ENCODE measurements around a stretch of chr3.

- PRO-cap = no peak
Observed at GRCh38 chr3:131213-131451, 65.4 kb upstream of the CHL1 start.

GRCh38 chr3:217310-217855, 20.8 kb downstream of the CHL1 start:
- PRO-cap = no peak

DNA sequence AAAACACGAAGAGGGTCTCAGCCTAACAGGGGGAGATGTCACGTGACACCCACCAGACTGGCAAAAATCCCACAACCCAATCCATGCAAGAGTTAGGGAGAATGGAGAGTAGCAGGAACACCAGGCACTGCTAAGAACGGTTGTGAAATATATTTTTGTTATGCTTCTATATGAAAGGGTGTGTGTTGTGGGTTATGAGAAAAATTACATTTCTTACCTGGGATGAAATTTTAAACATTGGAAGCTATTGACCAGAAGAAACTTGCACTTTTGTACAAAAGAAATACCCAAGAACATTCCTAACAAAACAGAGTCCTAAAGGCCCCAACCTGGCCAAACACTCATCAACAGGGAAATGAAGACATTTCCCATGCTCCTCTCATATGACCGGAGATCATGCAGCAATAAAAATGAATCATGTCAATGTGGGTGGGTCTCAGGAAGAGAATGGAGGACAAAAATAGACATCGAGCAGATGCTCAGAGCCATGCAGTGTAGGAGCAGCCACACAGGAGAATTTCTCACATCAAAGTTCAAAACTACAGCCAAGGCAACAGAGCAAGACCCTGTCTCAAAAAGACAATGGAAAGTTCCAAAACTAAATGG, 236.6 kb upstream of the CNTN6 start:
- PRO-cap = no peak

GRCh38 chr3:3137208-3137751, 10.5 kb downstream of the TRNT1 start:
- PRO-cap = no peak

DNA sequence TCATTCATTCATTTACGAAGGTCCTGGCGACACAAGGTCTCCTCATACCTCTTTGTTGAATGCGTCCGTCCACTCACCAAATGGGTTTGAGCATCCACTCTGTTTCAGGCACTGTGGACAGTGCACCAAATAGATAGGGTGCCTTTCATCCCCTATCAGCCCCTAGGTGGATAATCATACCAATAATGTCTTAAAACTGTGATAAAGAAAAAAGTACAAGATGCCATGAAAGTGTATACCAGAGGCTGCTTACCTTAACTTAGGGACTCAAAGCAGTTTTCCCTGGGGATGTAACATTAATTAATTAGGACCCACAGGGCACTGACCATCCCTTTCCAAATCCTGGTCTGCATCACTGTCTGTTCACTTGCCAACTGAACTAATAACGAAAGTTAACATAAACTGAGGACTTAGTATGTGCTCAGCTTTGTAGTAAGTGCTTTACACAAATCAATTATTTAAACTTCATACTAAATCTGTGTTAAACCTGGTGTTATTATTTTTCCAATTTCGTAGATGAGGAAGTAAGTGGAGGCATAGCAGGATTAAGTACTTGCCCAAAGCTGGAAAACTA, 37.1 kb upstream of the LRRN1 start:
- PRO-cap = no peak

GRCh38 chr3:3801011-3801886, 2.0 kb downstream of the LRRN1 start:
- PRO-cap = no peak

DNA sequence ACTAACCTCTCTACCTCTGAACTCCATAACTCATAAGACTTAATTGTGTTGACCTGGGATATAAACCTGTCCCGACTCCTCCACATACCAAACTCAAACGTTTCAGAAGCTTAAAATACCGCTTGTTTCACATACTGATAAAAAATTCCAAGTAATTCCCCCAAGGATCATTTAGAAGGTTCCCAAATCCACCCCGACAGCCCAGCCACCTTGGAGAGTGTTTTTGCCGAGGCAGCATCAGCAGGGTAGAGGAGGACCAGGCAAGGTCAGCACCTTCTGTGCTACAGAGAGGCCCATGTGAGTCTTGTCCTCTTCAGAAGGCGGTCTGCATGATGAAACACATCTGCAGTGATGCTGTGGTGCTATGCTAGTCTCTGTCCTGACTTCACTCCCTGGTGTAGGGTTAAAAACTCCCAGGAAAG, 87.8 kb downstream of the ITPR1 start:
- PRO-cap = no peak

GRCh38 chr3:4581939-4582454, 88.8 kb downstream of the ITPR1 start:
- PRO-cap = no peak

DNA sequence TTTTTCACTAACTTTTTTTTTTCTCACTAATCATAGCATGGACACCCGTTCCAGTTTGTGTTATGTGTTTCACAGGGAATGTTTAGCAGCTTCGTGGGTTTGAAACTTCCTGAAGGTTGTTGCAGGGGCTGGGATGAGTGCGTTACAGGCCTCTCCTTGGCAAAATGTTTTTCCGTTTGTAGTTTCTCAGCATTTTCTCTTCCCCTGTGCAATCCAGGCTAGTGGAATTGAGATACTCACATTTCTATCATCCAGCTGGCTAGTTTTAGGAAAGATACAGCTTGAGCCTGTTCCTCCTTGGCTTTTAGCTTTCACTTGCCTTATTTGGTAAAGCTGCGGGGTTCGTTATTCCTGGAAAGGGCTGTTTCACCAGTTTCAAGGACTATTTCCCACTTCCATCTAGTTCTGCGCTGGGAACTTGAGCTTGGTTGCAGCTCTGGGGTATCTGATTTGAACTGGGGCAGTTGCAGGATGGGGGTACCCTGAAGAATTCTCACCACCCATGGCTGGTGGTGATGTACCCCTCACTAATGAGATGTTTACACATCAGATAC, 90.3 kb downstream of the ITPR1 start:
- PRO-cap = no peak

DNA sequence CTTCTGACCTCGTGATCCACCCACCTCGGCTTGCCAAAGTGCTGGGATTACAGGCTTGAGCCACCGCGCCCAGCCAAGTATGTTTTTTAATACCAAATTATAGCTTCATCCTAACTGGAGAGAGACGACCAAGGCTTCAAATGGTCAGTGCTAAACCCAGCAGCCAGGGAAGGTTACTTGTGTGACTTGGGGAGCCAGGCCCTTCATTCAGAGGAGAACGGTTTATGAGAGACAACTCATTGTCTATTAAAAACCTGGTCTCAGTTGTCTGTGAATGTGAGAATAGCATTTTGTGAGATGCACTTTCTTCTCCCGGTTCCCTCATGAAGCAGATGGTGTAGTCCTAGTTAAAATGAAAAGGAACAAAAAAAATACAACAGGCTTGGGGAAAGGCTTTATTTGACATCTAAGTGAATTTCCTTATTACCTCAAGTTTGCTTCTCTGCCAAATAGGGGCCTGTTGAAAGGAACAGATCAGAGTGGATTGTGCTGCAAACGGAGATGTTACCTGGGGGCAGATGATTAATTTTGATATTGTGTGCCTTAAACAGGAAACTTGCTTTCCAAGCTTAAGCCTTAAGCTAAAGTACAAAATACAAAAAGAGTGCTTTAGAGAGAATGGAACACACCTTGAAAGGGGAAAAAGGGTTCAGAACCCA, 202.8 kb upstream of the BHLHE40 start:
- PRO-cap = no peak

- PRO-cap = no peak
Observed at GRCh38 chr3:4820915-4821852, 158.1 kb upstream of the BHLHE40 start.

GRCh38 chr3:4826667-4826824, 152.7 kb upstream of the BHLHE40 start:
- PRO-cap = no peak

DNA sequence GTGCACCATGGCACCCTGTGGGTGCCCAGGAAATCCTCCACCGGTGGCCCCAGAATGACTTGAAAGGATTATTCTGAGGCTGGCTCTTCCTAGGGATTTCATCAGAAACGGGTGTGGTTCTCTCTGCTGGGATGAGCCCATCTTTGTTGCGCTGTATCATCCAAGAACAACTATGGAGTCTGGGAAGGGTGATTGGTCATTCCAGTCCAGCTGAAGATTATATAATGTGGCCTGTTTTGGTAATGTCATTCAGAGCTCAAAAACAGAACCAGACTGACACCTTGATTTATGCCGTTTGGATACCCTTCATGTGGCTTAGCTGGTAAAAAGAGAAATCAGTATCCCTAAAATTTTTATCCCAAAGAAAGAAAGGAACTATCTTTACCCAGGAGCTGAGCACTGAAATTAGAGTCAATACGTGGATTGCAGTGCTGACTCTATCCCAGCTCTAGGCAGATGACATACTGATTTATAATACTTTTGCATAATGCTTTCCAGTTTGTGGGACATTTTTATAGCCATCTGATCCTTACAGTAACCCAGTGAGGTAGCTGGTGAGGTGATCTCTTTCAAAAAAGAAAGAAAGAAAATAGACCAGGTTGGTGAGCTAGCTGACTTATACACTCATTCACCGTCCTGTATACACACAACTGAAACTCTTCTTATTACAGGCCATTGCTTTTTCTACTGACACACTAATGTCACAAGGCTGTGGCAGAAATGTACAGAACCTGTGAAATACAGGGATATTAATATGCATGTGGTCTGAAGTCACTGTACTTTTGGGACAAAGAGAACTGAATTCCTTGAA, 150.4 kb upstream of the BHLHE40 start:
- PRO-cap = no peak

- PRO-cap = no peak
Observed at GRCh38 chr3:4899653-4900365, 79.4 kb upstream of the BHLHE40 start.

GRCh38 chr3:4965908-4966614, 13.2 kb upstream of the BHLHE40 start:
- PRO-cap = no peak

DNA sequence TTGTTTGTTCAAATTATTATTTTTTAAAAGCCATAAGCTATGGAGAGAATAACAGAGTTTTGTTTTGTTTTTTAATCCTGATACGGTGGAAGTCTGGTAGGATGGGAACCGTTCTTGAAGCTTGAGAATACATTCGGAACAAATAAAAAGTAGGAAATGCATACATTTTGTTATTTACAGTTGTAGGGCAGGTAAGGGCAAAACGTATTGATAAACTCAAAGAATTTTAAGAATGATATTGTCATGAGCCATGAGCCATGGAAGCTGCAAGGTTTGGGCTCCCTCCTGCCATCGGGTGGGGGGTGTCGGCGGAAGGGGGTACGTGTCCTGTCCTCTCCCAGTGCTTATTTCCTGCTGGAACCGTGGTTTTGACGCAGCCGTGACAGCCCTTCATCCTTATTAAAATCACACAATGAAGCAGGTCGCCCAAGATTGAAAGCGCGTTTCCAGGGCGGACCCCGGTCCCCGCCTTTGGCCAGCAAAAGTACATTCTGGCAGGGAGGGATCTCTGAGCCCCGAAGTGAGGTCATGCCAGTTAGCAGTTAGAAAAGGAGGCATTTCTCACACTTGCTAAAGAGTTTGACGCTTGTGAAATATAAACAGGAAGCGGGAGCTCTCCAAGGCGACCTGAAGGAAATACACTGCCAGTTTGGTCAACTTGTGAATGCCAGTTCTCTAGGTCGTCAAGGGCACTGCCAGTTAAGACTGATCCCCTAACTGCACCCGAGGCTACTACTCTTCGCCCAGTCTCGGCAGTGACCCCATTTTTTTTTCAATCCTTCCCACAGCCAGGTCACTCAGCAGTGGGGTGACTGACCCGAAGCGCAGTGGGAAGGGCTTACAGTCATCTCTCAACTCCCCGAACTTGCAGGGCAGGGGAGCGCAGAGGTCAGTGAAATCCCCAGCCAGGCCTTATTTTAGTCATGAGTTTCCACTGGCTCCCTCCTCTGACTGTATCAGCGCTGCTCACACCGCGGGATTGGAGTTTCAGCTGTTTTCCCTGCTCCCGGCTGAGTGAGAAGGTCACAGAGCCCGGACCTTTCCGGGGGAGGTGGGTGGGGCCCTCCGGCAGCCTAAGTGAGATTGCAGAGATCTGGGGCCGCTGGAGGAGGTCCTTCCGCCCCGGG, 2.2 kb upstream of the BHLHE40 start:
- PRO-cap = bidirectional peak, plus-strand start at position 620 of the sequence, minus-strand start at position 522 of the sequence; bidirectional peak, plus-strand start at position 862 of the sequence, minus-strand start at position 772 of the sequence; bidirectional peak, plus-strand start at position 1,083 of the sequence, minus-strand start at position 1,012 of the sequence

DNA sequence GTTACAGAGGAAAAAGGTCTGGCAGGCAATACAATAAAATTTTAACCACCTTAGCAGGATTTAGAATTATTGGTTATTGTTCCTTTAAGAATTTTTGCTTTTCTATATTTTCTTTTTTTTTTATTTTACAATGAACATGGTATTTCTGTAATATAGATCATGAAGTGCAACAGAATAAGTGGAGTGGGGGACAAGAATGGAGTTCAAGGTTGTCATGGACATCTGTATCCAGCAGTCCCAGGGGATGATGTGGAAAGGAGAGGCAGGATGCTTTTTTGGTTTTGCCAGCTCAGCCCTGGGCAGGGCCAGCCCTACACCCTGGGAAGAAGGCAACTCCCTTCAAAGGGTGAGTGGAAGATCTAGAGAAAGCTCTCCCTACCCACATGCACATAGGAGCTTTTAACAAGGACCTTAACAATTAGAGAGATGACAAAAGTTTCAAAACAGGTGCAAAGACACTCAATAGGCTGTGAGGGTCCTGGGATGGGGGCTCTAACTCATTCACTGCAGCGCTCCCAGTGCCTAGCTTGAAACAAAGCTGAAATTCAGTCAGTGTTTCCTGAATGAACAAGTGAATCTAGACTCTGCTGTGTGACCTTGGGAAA, 14.0 kb downstream of the BHLHE40 start:
- PRO-cap = no peak

DNA sequence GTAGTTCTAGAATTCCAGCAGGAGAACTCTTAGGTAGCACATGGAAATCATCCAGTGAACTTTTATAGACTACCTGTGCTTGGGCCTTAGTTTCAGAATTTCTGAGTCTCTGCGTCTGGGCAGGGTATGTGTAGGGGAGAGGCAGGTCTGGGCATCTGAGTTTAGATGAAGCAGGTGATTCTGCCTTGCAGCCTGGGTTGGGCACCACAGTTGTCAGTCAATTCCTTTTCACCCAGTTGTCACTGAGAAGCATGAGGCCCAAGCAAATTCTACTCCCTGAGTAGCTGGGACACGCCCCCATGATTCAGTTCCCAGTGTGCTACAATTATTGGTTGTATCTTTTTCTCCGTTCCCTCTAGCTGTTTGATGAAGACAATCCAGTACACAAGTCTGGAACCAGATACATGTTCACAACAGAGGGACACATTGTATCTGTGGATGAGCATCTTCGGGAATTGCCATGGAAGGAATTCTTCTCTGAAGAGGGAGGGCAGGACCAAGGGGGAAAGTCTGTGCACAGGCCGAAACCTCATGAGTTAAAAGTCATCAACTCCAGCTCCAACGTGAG, 25.5 kb downstream of the EDEM1 start:
- PRO-cap = no peak

DNA sequence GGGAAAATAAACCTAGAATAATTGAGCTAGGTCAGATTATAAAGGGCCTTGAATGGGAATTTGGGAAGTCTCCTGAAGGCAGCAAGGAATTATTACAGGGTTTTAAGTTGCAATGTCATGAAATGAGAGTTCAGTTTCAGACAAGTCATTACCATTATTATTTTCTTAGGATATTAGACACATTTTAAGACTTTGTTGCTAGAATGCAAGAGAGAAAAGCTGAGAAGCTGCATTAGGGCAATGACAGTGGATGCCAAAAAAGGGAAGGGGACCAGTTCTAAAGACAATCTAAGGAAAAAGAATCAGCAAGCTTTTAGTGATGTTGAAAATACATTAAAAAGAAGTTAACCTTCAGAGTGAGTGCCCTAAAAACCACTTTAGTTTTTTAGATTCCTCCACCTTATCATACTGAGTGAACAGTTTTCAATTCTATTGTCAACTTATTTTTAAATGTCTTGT, 251.9 kb downstream of the EDEM1 start:
- PRO-cap = no peak

DNA sequence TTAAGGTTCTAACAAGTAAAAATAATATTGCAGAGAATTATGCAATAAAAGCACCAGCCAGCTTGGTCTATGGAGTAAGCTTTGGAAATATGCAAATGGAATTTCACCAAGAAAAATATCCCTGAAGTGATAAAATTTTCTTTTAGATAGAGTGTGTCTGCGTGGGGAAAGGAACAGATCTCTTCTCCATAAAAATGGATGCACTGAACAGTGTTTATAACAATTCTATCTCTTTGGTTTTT, 712.3 kb downstream of the GRM7 start:
- PRO-cap = no peak